Measurements from ENCODE around the genes CASP9, RSC1A1, SLC25A34 and SPEN.

DNA sequence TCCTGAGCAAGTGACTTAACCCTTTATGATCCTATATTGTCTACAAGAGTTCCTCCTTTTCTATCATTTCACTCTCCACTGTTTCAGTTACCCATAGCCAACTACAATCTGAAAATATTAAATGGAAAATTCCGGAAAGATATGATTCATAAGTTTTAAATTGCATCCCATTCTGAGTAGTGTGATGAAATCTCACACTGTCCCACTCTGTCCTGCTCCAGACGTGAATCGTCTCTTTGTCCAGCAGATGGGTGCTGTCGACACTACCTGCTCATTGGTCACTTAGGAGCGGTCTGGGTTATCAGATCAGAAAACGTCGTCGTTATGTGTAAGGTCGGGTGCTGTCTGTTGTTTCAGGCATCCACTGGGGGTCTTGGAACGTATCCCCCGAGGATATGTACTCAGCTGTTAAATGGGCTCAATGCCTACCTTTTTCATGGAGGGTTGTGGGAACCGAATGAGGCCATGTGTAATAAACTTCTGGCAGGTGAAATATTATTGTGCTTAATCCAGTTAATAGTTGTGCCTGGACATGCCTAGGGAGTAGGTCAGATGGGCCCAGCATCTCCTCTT, 19.1 kb downstream of the TMEM51 start:
- PRO-cap: no peak

DNA sequence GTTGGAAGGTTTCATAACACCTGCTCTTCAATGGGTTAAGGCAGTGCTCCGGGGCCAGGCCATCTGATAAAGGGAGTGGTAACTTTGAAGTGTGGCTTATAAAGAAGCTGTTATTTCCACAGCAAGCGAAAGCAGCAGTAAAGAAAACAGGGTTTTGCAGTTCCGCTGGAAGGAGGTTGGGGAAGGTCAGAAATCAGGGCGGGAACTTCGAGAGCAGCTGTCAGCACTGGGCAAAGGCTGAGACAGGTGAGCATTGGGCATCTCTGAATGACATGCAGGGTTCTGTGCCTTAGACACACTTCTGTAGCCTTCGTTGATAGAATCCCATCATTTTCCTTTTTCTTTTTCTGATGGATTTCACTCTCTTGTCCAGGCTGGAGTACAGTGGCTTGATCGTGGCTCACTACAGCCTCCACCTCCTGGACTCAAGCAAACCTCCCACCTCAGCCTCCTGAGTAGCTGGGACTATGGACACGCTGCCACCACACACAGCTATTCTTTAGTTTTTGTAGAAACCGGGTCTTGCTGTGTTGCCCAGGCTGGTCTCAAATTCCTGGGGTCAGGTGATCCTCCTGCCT, 20.5 kb downstream of the TMEM51 start:
- PRO-cap: no peak

DNA sequence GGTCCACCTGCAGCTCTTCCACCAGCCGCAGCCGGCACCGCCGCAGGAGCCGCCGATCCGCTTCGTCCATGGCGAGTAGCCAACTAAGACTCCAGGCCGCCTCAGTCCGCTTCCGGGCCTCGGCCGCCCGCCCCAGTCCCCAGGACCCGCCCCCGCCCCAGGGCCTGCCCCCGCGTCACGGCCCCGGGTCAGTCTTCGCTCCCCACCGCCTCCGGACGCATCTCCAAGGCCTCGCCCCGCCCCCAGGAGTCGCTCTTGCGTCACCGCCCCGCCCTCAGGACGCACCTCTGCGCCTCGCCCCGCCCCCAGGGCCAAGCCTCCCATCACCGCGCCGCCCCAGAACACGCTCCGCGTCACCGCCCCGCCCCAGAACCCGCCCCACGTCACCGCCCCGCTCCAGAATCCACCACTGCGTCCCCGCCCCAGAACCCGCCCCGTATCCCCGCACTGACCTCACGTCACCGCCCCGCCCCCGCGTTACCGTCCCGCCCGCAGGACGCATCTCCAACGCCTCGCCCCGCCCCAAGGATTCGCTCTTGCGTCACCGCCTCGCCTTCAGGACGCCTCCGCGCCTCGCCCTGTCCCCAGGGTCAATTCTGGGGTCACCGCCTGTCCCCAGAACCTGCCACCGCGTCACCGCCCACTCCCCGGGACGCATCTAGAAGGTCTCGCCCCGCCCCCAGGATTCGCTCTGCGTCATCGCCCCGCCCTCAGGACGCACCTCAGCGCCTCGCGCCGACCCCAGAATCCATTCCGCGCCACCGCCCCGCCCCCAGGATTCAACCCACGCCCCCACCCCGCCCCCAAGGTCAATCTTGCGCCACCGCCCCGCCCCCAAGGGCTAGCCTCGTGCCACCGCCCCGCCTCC, at the start of gene CASP9:
CASP9 (minus strand) TSS at position 85 of the 868 bp plus-strand sequence.
- PRO-cap: bidirectional peak, plus-strand start at position 399 of the sequence, minus-strand start at position 70 of the sequence; bidirectional peak, plus-strand start outside the sequence, minus-strand start at position 660 of the sequence

DNA sequence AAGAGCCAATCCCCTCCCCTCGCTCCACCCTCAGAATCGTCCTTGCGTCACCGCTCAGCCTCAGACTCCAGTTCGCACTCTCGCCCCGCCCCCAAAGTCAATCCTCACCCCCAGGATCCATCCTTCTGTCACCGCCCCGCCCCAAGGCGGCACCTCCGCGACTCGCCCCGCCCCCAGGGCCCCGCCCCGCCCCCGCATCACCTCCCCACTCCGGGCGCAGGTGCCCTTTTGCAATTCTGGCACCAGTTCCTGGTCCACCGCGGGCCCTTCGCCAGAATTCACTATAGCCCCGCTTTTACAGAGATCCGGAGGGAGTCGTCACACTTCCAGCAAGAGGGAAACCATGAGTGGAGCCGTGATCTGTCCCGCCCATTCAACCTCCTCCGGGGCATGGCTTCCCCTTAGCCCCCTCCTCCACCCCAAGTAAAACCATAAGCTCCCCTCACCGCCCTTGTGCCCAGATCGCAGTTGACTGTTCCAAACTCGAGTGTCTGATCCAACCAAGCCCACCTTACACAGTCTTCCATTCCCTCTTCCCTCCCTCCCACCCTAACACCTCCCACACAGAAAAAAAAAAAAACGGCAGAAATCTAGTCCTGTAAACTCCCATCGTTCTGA, 1.1 kb upstream of the CASP9 start:
- PRO-cap: bidirectional peak, plus-strand start at position 245 of the sequence, minus-strand start outside the sequence

DNA sequence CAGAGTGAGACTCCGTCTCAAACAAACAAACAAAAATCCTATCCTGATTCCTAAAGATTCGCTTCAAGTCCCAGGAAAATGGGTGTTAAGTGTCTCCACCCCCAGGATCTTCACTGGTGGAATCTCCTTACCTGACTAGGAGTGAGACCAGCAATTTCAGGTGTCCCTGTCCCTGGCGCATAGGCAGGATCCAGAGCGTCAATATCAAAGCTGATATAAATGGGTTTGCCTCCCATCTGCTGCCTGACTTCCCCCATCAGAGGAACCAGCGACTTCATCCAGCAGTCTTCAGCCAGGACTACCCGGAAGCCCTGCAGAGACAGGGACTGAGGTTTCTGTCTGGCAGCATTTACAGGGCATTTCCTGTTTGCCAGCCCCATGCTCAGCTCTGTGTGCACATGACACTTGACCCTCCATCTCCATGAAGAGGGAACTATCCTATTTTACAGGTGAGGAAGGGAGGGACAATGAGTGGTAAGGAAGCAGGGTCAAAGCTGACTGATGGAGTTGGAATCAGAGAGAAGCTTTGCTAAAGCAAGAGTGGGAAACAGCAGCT, 7.2 kb downstream of the AGMAT start:
- PRO-cap: no peak

DNA sequence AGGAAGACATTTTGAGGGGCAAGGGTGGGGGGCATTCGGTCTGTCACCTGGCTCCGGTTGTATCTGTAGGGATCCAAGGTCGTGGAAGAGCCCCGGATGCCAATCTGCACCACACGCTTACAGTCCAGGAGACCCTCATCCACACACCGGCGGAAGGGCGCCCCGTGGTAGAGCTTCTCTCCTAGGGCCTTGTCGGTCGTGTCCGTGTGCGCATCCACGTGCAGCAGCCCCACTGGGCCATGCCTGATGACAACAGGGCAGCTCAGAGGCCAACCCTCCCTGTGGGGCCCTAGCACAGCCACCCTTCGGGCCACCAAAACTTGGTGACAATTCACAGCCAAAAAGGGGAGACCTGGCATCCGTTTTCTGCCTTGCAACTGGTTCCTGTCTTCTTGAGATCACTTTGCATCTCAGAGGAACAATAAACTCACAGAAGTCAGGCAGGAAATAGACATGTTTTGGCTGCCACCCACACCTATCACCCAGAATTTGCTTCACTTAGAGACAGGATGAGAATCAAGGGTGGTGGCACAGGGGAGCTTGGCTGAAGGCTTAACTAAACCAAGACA, 6.0 kb downstream of the AGMAT start:
- PRO-cap: no peak

- PRO-cap: bidirectional peak, plus-strand start at chr1:15619035, minus-strand start at chr1:15618838
Observed at GRCh38 chr1:15618678-15619343, 1.6 kb downstream of the DDI2 start.

GRCh38 chr1:15659299-15659827, at the start of gene RSC1A1:
TSS of gene RSC1A1 (plus strand) at chr1:15659713.
- PRO-cap: no peak

GRCh38 chr1:15719633-15720194, 16.3 kb upstream of the SLC25A34 start:
- PRO-cap: no peak

DNA sequence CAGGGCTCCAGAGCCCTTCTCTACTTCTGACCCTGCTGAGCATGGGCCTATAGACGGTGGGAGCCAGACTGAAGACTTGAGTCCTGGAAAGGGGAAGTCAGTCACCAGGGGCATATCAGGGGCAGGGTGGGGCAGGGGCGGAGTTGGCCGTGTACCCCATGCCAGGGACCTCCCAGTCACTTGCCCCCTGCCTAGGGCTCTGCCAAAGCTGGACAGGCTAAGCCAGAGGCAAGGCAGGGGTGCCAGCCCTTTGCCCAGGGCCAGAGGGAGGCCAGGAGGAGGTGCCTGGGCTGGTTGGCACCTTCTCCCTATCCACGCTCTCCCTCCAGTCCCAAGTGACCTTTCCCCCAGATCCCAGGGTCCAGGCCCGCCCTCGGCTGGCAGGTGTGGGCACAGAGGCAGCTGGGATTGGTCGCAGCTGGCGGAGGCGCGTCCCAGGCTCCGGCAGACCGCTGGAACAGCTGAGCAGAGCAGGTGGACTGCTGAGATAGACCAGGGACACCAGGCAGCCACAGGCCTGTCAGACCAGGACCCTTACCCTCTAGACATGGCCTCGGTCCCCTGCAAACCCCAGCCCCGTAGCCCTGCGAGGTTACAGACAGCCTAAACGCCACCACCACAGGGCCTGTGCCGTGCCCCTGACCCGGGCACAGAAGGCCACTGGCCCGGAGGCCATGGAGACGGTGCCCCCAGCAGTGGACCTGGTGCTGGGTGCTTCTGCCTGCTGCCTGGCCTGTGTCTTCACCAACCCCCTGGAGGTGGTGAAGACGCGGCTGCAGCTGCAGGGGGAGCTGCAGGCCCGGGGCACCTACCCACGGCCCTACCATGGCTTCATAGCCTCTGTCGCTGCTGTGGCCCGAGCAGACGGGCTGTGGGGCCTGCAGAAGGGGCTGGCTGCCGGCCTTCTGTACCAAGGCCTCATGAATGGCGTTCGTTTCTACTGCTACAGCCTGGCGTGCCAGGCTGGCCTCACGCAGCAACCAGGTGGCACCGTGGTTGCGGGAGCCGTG, at the start of gene SLC25A34:
SLC25A34 (plus strand) TSS at position 447 of the 1,010 bp plus-strand sequence.
- PRO-cap: bidirectional peak, plus-strand start at position 447 of the sequence, minus-strand start at position 316 of the sequence

DNA sequence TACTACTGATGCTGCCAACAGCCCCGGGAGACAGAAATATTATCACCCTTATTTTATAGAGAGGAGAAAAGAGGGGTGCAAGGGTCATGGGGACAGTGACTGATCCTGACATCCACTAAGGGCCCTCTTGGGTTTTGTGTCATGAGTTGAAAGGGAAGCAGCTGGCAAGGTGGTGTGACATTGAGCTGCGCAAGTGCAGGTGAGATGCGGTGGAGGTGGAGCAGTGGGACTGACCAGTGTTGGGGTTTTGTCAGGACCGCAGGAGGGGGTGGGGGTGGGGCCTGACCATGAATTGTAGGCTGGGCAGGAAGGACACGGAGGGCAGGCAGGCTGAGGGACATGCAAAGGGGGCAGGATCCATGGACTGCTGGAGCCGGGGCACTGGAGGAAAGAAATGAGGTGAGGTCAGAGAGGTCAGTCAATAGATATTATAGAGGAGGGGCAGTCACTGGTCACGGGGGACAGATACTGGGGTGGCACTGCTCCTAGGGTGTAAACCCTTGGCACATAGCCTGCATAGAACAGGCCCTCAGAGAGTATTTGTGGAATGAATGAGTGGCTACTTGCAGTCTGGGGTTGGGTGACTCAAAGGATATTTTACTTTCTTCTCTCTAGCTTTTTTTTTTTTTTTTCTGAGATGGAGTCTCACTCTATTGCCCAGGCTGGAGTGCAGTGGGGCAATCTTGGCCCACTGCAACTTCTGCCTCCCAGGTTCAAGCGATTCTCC, 6.5 kb downstream of the UQCRHL start:
- PRO-cap: no peak

GRCh38 chr1:15847358-15848493, at the start of gene SPEN:
TSS of gene SPEN (plus strand) at chr1:15847707.
- PRO-cap: bidirectional peak, plus-strand start at chr1:15847675, minus-strand start at chr1:15847500; bidirectional peak, plus-strand start at chr1:15848463, minus-strand start at chr1:15848198

DNA sequence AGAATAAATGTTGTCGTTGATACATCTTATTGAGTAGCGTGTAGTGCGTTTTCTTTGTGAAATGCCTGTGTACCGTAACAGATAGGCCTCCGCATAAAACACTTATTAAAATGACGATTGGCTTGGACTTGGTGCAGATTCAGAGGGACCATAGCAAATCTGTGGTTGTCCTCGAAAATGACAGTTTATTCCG, 1.4 kb downstream of the SPEN start:
- PRO-cap: bidirectional peak, plus-strand start at position 116 of the sequence, minus-strand start outside the sequence

GRCh38 chr1:15930025-15930910, 45.6 kb downstream of the ZBTB17 start:
- PRO-cap: no peak

DNA sequence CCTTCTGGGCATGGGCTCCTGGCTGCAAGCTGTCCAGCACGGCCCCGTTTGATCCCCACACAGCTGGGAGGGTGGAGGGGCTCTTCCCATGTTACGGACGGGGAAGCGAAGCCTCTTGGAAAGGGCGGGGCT, 857 bp upstream of the HSPB7 start:
- PRO-cap: no peak

- PRO-cap: unidirectional peak, plus-strand start at chr1:16030453
Observed at GRCh38 chr1:16030212-16030550, 8.3 kb downstream of the CLCNKA start.

DNA sequence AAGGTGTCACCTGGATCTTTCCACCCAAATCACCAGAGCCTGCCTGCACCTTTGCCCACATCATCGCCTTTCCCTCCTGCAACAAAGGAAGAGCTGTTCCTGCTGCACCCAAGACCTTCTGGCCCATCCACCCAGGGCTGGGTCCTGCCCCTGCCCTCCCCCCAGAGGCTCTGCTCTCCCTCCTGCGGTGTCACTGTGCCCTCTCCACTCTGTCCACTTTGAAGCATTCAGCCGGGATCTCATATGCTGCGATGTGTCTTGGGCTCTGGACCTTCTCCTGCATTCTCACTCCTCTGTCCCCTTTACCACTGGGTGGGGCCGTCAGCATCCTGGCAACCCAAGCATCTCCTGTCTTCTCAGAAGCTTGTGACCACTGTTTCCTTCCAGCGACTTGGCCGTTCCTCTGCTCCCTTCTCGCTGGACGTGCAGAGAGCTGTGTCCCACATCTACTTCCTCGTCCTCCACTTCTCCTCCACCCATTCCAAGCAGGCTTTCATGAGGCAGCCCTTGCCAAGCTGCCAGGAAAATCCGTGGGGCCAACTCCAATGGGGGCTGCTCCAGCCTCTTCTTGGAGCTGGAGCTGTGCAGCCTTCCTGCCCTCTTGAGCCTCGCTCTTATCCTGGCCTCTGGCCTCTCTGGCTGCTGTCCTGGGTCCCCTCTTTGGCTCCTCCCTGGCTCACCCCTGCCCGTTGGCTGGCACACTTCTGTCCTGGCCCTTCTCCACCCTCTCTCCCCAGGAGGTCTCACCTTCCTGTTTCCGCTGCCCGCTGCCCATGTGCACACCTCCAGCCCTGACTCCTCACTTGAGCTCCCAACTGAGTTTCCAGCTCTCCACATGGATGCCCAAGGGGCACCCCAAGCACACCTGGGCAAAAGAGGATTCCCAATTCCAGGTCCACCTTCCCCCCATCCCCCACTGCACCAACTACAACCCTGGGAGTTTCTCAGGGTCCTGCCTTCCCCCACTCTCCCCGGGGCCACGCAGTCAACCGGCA, 8.8 kb downstream of the FAM131C start:
- PRO-cap: no peak

DNA sequence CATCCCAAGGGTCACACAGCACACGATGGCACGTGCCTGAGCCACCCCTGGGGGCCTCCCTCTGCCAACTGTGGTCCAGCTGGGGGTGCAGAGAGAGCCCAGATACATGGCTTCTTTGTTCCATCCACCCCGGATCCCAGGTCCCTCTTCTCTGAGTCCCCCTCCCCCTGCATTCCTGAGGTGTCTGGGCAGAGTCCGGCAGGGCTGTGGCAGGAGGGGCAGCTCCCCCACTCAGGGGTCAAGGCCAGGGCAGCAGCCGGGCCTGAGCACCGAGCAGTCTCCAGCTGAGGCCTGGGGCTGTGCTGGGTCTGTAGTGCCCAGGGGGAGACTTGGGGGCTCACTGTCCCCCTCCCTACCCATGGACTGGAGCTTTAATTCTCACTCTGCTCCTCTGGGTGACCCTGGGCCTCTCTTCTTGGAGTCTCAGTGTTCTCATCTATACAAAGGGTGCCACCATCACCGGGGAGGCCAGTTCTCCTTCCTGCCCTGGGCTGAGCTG, 39.5 kb upstream of the FAM131C start:
- PRO-cap: no peak

GRCh38 chr1:16137864-16138409, 17.9 kb downstream of the EPHA2 start:
- PRO-cap: unidirectional peak, minus-strand start at chr1:16138105

GRCh38 chr1:16162429-16162775, 6.5 kb upstream of the EPHA2 start:
- PRO-cap: unidirectional peak, minus-strand start at chr1:16162514

Data from ileum (tissue), 1 donor.